Helper T cell (primary cell): ENCODE data around the genes SLC45A3 and RHEX.

- PRO-cap, 2 experiments, result peak in 2 of 2 experiments; most common plus-strand start chr1:205122295 (in 2); most common minus-strand start chr1:205122414 (in 1)
Measured at GRCh38 chr1:205122165-205122837, 523 bp upstream of the RBBP5 start.

GRCh38 chr1:205262073-205262762 lies 34.5 kb downstream of the TMCC2 start:
- PRO-cap, 2 experiments, result no peak in any of the 2 experiments

DNA sequence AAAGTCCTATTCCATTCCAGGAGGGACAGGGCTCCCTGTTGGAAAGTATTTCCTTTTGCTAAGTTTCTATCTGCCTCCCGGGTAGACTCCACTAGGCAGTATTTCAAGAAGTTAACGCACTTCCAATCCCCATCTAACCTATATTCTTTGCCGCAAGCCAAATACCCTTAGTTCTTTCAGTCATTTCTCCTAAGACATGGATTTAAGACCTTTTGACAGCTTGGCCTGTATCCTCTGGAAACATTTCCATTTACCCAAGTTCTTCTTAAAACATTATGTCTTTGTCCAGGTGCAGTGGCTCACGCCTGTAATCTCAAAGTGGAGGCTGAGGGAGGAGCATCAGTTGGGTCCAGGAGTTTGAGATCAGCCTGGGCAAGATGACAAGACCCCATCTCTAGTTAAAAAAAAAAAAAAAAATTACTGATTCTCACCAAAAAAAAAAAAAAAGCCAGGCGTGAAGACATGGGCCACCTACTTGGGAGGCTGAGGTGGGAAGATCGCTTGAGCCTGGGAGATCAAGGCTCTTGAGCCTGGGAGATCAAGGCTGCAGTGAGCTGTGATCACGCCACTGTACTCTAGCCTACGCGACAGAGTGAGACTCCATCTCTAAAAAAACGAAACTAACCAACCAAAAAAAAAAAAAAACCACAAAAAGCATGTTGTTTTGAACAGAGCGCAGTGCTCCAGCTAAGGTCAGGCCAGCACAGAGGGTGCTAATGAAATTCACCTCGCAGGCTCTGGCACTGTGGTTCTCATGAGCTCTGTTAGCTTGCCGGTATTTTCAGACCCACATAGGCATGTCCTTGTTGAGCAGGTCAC lies 36.1 kb downstream of the NUAK2 start:
- PRO-cap, 2 experiments, result peak in 2 of 2 experiments; most common plus-strand start position 678 of the sequence (in 2); most common minus-strand start position 594 of the sequence (in 2)

DNA sequence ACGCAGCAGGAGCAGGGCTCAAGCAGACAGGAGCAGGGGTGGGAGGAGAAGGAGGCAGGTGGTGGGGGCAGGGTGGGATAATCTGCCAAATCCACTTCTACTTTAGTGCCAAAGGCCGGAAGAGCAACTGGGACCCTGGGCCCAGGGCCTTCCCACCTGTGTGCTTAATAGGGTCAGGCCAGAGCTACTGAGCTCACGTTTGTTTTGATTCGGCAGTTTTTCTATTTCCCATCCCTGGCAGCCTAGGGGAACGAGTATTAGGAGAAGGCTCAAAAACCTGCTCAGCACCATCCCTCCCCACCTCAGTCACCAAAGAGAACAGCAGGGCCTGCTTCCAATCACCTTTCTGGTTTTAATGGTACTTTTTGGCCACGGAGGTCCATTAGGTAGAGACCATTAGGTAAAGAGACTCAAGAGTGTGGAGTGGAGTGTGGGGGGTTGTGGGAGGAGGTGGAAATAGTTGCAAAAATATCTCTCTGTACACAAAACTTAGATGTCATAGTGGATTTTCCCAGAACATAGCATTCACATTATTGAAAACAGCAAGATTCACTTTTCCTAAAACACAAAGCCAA lies 19.7 kb downstream of the NUAK2 start:
- PRO-cap, 2 experiments, result no peak in any of the 2 experiments

- PRO-cap, 2 experiments, result peak in 2 of 2 experiments; most common plus-strand start chr1:205344264 (in 2)
Measured at GRCh38 chr1:205343691-205344709, 12.7 kb downstream of the KLHDC8A start.

DNA sequence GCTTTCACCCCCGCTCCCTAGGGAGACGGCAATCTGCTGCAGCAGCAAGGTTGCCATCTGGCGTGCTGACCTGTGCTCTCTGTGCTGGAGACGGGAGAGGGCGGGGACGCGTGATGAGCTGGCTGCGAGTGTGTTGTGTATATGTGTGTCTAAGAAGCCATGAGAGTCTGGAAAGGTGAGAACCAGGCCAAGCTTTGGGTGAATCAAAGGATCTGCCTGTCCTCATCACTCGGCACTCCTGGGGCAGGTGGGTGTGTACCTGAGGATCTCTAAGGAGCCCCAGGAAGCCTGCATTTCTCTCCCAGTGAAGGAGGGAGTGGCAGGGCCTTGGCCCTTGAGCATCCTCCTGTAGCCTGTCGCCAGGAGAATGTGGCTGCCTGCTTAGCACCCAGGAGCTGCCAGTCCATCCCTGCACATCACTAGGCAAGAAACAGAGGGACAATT lies 4.2 kb downstream of the KLHDC8A start:
- PRO-cap, 2 experiments, result no peak in any of the 2 experiments

DNA sequence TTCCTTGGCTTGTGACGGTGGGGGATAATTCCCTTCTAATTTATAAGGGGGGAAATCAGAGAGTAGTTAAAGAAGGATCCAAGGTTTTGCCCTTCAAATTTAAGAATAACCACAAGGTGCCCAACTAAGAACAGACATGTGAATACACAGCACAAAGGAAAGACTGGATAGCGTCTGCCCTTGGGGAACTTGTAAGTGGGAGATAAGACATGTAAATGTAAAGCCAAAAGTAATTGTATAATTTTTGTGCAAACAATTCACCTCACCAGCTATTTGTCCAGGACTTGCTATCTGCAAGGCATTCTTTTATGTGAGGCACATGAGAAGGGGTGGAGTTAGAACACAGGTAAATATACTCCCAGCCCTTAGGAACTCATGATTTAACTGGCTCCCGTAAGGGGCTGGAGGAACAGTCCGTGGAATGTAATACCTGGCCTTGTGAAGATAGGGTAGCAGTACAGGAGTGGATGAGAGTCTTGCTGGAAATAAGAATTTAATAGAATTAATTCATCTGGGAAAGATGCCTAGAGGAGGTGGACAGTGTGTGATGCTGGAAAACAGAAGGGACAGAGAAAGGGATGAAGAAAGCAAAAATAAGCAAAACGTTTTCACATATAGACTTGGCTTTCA lies 3.0 kb upstream of the MFSD4A start:
- PRO-cap, 2 experiments, result no peak in any of the 2 experiments

DNA sequence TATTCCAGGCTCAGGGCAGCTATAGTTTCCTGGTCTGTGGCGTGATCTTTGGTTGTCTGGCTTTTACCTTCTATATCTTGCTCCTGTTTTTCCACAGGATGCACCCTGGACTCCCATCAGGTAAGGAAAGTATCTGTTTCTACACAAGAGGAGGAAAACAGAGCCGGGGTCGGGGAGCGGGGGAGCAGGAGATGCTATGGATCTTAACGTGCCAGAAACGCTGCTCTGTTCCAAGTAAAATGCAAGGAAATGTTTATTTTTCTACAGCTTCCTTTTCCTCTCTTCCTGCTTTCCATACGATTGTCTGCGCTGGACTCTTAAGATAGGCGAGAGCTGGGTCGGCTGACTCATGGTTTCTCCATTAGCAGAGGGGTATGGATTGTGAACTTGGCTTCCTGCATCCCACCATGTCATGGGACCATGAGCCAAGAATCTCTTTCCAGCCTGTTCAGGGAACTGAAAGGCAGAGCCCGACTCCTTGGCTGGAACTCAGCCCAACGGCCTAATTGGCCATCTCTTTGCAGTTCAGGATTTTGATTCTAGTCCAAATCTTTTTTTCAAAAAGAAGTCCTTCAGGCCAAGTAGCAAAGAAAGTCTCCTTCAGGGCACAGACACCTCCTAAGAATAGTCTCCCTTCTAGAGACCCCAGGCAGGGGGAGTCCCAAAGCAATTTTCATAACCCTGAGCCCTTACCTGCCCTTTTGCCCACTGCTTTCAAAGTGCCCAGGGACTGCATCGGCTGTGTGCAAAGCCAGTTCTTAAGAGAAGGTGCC lies 30.5 kb downstream of the MFSD4A start:
- PRO-cap, 2 experiments, result no peak in any of the 2 experiments

GRCh38 chr1:205614242-205614932 lies 17.4 kb downstream of the ELK4 start:
- PRO-cap, 2 experiments, result no peak in any of the 2 experiments

- PRO-cap, 2 experiments, result no peak in any of the 2 experiments
Measured at GRCh38 chr1:205633288-205633930, 1.6 kb upstream of the ELK4 start.

- PRO-cap, 2 experiments, result no peak in any of the 2 experiments
Measured at GRCh38 chr1:205680254-205681049, at the start of gene SLC45A3. SLC45A3 (minus strand) TSS chr1:205680509.

- PRO-cap, 2 experiments, result no peak in any of the 2 experiments
Measured at GRCh38 chr1:205783763-205784563, 8.7 kb upstream of the RAB29 start.

DNA sequence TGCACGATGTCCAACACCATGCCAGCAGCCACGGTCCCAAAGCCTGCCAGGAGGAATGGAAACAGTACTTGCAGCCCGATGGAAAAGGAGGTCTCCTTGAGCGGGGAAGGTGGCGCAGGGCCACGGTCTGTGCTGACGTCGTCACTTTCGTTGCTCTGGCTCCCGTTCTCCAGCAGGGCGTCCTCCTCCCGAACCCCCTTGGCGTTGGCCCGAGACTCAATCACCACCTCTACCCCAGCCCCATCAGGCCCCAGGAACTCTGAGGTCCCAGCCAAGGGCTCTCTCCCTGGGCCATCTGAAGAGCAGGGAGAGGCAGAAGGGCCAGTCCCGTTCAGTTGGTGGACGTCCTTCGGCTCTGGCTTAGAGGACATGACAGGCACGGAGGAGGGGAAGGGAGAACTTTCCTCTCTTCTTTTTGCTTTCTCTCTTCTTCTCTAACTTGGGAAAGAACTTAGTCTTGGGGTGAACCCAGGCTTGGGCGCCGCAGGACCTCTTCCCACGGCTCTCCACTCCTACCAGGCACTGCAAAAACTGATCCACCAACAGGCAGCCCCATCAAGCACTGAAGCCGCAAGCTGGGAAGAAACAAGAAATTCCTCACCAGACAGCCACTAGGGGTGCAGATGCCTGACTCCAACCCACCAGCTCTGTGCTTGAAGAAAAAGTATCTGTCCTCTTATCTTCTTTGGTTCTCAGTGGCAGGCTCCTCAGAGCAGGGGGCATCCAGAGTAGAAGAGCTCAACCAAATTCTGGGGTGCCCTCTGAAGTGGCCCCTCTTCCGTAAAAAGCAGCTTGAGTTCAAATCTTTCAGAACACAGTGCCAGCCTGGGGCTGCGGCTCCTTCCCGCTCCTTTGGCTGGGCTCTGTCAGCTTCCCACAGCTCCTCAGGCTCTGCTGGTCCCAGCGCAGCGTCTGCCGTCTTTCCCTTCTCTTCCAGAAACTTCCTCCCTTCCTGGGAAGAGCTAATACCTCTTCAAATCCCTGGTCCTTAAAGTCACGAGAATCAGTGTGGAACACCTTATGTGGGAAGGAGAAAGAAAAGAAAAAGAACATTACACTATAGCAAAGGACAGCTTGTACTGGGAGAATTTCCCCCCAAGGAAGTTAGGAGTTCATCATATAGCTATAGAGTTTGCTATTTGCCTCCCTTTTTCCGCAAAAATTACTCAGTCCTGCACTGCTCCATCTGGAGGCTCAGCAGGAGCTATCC lies 2.5 kb downstream of the SLC41A1 start:
- PRO-cap, 2 experiments, result no peak in any of the 2 experiments

DNA sequence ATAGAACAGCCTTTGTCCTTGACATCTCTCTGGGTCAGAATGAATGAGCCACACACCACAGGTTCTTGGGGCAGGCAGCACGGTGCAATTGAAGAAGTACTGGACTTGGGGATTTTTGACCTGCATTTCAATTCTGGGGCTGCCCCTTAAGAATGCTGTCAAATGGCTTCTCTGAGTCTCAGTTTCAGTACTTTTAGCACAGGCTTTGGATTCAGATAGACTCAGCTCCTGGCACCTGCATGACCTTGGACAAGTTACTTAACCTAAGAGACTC lies 13.5 kb upstream of the SLC41A1 start:
- PRO-cap, 2 experiments, result no peak in any of the 2 experiments

DNA sequence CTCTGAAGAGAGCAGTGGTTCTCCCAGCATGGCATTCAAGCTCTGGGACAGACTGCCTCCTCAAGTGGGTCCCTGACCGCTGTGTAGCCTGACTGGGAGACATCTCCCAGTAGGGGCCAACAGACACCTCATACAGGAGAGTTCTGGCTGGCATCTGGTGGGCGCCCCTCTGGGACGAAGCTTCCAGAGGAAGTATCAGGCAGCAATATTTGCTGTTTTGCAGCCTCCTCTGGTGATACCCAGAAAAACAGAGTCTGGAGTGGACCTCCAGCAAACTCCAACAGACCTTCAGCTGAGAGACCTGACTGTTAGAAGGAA lies 43.3 kb downstream of the SLC26A9 start:
- PRO-cap, 2 experiments, result no peak in any of the 2 experiments

DNA sequence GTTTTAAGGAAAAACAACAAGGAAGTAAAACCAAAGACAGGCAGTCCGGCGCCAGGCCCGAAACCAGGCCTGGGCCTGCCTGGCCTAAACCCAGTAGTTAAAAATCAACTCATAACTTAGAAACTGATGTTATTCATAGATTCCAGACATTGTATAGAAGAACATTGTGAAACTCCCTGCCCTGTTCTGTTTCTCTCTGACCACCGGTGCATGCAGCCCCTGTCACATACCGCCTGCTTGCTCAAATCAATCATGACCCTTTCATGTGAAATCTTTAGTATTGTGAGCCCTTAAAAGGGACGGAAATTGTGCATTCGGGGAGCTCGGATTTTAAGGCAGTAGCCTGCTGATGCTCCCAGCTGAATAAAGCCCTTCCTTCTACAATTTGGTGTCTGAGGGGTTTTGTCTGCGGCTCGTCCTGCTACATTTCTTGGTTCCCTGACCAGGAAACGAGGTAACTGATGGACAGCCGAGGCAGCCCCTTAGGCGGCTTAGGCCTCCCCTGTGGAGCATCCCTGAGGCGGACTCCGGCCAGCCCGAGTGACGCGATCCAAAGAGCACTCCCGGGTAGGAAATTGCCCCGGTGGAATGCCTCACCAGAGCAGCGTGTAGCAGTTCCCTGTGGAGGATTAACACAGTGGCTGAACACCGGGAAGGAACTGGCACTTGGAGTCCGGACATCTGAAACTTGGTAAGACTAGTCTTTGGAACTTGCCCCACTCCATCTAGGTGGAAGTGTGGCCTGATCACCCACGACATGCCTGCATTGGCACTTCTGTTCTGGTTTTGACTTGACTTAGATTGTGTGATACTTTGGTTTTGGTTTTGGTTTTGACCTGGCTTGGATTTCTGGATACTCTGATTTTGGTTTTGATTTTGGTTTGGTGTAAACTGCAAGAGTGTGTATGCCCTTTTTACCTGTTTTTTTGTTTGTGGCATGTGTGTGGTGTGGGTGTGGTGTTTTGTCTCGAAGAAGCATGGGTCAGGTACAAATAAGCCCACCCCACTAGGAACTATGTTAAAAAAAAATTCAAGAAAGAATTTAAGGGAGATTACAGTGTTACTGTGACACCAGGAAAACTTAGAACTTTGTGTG lies at the start of gene RHEX:
Gene RHEX, plus strand, starts transcription at position 599 of the 1,096 bp plus-strand sequence.
- PRO-cap, 2 experiments, result no peak in any of the 2 experiments

- PRO-cap, 2 experiments, result no peak in any of the 2 experiments
Measured at GRCh38 chr1:206070928-206071366, 18.0 kb downstream of the RHEX start.

- PRO-cap, 2 experiments, result no peak in any of the 2 experiments
Measured at GRCh38 chr1:206380230-206380577, 90.1 kb upstream of the IKBKE start.

DNA sequence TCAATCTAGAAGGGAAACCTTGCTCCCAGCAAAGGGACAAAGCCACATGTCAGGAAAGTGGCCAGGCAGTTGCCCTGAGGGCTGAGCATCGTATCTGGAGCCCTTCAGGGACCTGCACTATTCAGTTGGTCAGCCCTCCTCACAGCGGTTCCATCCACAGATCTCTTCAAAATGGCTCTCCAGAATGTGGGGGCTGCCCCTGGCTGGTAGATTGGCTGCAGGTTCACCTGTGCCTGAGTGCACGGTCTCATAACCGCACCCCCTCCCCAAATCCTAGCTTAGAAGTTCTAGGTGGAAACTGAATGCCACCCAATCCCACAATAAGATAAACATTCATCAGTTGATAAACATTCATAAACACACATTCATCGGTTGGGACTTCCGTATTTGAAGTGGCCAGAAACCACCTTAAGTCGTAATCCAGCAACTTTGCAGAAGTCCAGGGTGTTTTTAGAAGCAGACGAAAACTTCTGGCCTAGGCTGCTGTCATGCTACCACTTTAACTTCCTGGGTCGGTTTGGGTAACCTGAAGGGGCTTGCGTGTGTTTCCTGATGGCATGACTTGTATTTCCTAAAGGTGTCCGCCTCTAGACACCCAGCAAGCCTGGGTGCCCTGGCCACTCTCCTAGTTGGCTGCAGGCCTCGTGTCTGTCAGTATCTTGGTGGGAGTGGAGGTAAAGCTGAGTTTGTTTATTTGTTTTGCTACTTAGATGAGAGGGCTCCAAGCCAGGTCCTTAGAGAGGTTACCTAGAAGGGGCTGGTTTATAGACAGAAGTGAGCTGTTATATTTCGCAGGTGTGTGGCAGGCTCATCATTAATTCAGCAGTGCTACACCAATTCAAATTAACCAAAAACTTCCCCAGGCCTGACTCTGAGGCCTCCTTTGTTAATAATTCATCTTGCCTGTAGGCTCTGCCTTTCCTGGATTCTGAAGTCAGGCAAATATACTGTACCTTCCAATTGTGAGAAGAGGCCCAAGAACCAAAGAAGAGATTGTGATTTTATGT lies 50.7 kb downstream of the RASSF5 start:
- PRO-cap, 2 experiments, result peak in 2 of 2 experiments; most common plus-strand start position 459 of the sequence (in 2); most common minus-strand start position 172 of the sequence (in 1)

GRCh38 chr1:206665501-206665929 lies 19.2 kb upstream of the MAPKAPK2 start:
- PRO-cap, 2 experiments, result no peak in any of the 2 experiments